Stomach (tissue), 7 donors: ENCODE measurements around a stretch of chr21.

GRCh38 chr21:26053060-26053638 lies 117.4 kb downstream of the APP start:
- PRO-cap = no peak
- RAMPAGE, long total RNA, 5 experiments = start-site peak on the minus strand in 2 of 5 experiments, at chr21:26053236-26053341 at its widest, 26 to 251 reads per replicate
- RRBS = no CpG with 5 or more reads among the region's 10 CpGs

- PRO-cap = no peak
- RAMPAGE, long total RNA, 5 experiments = no peak in any of the 5 experiments
- RRBS = no CpG with 5 or more reads among the region's 11 CpGs
Observed at GRCh38 chr21:26171492-26172017, 985 bp upstream of the APP start.

DNA sequence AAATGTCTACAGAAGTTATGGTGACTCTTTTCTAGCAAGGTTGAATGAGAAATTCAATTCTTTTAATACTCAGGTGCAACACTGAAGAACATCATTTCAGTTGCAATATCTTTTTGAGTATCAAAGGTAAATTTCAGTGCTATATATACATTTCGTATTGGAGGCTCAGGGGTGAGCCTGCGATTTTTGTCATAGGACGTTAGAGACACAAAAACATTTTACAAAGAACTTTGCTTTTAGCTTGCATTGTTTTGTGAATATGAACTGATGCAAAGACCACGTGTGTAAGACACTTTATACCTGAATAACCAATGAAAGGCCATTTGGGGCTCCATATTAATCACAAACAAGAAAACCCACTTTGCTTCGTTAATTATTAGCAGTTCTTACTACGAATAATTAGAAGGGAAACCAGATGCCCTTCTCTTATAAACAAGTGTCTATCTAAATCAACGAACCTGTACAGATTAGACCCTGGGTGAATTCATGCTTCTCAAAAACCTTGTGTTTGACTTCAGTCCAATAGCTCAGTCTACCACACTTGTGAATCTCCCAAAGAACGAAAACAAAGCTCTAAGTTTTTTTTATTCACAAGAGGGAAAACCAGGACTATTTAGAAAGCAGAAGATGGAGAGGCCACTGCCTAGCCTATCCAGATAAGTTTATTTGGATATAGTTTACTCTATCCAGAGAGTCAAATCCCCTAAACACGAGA lies 1.0 kb downstream of the CYYR1 start:
- PRO-cap = no peak
- RAMPAGE, long total RNA, 5 experiments = no peak in any of the 5 experiments
- RRBS = no CpG with 5 or more reads among the region's 9 CpGs

DNA sequence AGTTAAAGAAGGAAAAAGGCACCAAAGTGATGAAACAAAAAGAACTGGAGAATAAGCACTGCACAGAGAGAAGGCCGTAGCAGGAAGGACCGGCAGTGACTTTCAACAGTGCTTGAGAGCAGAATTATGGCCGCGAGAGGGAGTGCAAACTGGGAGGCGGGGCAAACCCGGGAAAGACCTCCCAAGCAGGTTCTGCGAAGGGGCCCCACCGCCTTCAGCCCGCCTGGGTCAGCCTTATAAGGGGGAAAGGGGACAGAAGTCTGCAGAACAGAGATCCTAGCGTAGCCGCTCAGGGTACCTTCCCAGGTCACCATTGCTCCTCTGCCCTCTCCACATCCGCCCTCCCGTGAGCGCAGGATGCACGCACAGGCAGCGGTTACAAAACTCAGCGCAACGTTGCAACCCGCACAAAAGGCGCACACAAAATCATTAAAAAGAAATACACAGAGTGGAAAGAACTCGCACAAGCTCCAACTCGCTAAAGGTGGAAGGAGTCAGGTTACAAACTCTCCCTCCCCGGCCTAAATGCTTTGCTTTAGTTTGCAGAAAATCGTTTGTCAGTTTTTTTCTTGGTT lies 1.7 kb downstream of the ADAMTS1 start:
- PRO-cap = bidirectional peak, plus-strand start at position 265 of the sequence, minus-strand start at position 110 of the sequence
- RAMPAGE, long total RNA, 5 experiments = no peak in any of the 5 experiments
- RRBS = 9% methylated on average over 3 of the region's 24 CpGs

DNA sequence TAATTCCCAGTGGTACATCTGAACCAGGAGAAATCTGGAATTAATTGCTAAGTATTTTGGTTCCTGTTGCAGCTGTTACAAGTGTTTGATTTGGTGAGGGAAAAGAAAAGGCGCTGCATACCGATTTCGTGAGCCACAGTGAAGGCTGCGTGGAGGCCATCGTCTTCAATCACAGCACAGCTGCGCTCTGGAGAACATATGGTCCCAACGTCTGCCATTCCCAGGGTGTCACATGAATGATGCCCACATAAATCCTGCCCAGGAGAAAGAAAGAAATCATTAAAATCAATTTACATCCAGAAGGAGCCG lies 12.3 kb downstream of the ADAMTS5 start:
- PRO-cap = no peak
- RAMPAGE, long total RNA, 5 experiments = start-site peak on the minus strand in 1 of 5 experiments, centred at position 211 of the sequence, 11 reads per replicate
- RRBS = no CpG with 5 or more reads among the region's 8 CpGs

- PRO-cap = bidirectional peak, plus-strand start at chr21:26966511, minus-strand start at chr21:26966430
- RAMPAGE, long total RNA, 5 experiments = start-site peak on the minus strand in 1 of 5 experiments, at chr21:26965874-26965944 at its widest, 6 reads per replicate
- RRBS = 8% methylated on average over 30 of the region's 73 CpGs
Observed at GRCh38 chr21:26965845-26966648, 841 bp downstream of the ADAMTS5 start.

DNA sequence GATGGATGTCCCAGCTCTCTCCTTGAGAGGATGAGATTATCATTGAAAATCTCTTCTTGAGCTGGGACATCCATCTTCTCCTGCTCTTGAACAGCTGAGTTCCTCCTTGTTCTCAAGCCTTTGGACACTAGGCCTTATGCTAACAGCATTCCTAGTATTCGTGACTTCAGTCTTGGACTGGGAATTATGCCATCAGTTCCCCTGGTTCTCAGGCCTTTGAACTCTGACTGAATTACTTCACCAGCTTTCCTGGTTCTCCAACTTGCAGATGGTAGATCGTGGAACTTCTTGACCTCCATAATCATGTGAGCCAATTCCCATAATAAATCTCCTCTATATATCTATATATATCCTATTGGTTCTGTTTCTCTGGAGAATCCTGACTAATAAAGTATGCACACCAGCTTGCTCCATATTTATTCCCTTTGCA lies 462.7 kb upstream of the ADAMTS5 start:
- PRO-cap = no peak
- RAMPAGE, long total RNA, 5 experiments = no peak in any of the 5 experiments
- RRBS = no CpG with 5 or more reads among the region's 2 CpGs

DNA sequence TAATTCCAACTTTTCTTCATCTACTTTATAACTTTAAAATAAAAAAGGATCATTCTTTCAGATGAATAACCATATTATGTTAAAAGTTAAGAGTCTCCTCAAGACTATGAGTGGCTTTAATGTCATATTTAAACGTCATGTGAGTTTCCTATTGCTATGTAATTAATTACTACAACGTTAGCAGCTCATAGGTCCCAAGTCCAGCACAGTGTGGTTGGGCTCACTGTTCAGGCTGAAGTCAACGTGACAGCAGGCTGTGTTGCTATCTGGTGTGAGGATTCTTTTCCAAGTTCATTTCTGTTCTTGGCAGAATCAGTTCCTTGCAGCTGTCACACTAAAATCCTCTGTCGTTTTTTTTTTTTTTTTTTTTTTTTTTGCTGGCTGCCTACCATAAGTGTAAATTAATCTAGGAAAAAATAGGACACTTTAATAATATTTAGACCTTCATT lies 785.9 kb downstream of the N6AMT1 start:
- PRO-cap = no peak
- RAMPAGE, long total RNA, 5 experiments = no peak in any of the 5 experiments
- RRBS = no CpG with 5 or more reads among the region's 4 CpGs

GRCh38 chr21:28539122-28539774 lies 345.9 kb downstream of the N6AMT1 start:
- PRO-cap = no peak
- RAMPAGE, long total RNA, 5 experiments = no peak in any of the 5 experiments
- RRBS = no CpG with 5 or more reads among the region's 3 CpGs

DNA sequence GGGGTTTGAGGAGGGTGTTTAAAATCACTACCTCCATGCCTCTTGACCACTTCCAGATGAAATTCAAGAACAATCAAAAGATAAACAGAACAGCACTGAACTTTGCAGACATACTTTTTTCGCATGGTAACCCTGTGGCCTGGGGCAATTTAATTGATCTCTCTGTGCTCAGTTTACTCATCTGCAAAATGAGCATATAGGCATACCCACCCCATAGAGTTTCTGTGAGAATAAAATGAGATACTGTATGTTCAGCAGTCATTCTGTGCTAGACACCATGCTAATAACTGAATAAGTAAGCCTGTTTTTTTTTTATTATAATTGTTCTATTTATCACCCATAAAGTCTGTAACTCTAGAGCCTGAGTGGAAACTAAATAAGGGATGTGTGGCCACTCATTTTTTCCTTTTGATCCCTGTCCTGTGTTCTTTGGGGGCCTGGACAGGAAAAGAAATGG lies 86.9 kb downstream of the N6AMT1 start:
- PRO-cap = no peak
- RAMPAGE, long total RNA, 5 experiments = no peak in any of the 5 experiments
- RRBS = no CpG with 5 or more reads among the region's 1 CpG

DNA sequence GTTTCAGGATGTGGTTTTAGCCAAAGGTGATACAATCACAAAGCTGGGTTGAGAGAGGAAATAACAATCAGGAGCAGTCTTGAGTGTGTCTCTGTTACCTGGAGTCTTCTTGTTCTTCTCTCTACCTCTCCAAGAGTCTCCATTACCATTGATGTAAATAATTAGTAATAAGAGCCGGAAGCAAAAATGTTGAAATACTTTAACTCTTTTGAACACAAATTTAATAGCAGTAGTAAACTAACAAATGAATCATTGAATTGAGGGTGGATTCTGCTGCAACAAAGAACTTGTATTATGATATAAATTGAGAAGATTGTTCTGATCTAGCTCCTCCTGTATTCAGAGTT lies 52.9 kb downstream of the N6AMT1 start:
- PRO-cap = no peak
- RAMPAGE, long total RNA, 5 experiments = no peak in any of the 5 experiments
- RRBS = no CpG with 5 or more reads among the region's 1 CpG

- PRO-cap = no peak
- RAMPAGE, long total RNA, 5 experiments = no peak in any of the 5 experiments
- RRBS = no CpG with 5 or more reads among the region's 7 CpGs
Observed at GRCh38 chr21:28984534-28985154, 8.0 kb downstream of the LTN1 start.

DNA sequence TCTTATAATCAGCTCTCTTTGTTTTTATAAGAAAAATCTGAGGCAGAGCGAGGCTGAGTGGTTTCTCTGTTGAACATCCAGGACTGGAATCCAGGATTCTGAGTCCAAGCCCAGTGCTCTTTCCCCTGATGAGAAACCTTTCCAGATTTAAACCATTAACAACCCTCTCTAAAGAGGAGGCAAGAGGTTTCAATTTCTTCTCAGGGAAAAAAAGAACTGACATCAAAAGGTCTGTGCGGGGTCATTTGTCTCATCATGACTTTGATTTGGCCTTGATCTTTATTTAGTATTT lies 18.6 kb upstream of the CCT8 start:
- PRO-cap = no peak
- RAMPAGE, long total RNA, 5 experiments = no peak in any of the 5 experiments
- RRBS = no CpG with 5 or more reads among the region's 2 CpGs

DNA sequence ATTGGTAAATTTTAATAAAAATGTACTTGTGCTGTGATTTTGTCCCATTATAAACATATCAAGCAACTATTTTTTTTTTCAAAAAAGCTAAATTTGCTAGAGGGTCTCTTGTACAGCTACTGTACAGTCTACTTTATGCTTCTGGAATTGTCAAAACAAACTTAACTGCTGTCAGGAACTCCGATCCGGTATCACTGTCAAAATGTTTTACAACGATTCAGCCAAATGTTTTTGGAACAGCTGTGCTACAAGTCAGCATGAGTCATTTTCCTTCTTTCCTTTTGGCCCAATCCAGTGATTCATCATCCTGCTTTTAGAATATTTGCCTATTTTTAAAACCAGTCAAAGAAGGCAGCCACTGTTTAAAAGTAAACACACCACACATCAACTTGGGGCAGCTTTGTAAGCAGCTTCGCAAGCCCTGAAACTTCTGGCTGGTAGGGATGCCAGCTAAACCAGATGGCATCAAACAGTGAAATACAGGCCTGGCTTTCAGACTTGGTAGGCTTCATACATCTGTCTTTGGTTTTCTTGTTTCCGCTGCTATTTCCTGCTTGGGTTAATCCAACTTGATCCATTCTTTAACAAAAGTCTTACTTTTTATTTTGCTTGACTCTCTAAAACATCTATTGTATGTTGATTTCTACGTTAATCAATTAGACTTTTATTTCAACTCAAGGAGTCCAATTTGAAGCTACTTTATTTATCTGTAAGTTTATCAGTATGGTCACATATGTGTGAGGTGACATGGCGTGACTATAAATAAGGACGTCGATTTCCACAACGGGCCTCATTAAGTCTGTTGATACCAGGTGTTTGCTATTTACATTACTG lies 15.0 kb downstream of the MAP3K7CL start:
- PRO-cap = no peak
- RAMPAGE, long total RNA, 5 experiments = no peak in any of the 5 experiments
- RRBS = no CpG with 5 or more reads among the region's 10 CpGs

- PRO-cap = bidirectional peak, plus-strand start at chr21:29182239, minus-strand start at chr21:29182230; unidirectional peak, minus-strand start at chr21:29182307
- RAMPAGE, long total RNA, 5 experiments = no peak in any of the 5 experiments
- RRBS = no CpG with 5 or more reads among the region's 5 CpGs
Observed at GRCh38 chr21:29182062-29182516, 51.6 kb downstream of the MAP3K7CL start.

GRCh38 chr21:29299881-29300708 lies 1.4 kb downstream of the BACH1 start:
- PRO-cap = unidirectional peak, minus-strand start at chr21:29300087
- RAMPAGE, long total RNA, 5 experiments = no peak in any of the 5 experiments
- RRBS = no CpG with 5 or more reads among the region's 12 CpGs

GRCh38 chr21:29302032-29303054 lies 3.6 kb downstream of the BACH1 start:
- PRO-cap = no peak
- RAMPAGE, long total RNA, 5 experiments = no peak in any of the 5 experiments
- RRBS = no CpG with 5 or more reads among the region's 13 CpGs

- PRO-cap = no peak
- RAMPAGE, long total RNA, 5 experiments = start-site peak on the plus strand in 3 of 5 experiments, at chr21:29310392-29310599 at its widest, 5 to 12 reads per replicate
- RRBS = no CpG with 5 or more reads among the region's 6 CpGs
Observed at GRCh38 chr21:29310383-29311333, 11.9 kb downstream of the BACH1 start.

DNA sequence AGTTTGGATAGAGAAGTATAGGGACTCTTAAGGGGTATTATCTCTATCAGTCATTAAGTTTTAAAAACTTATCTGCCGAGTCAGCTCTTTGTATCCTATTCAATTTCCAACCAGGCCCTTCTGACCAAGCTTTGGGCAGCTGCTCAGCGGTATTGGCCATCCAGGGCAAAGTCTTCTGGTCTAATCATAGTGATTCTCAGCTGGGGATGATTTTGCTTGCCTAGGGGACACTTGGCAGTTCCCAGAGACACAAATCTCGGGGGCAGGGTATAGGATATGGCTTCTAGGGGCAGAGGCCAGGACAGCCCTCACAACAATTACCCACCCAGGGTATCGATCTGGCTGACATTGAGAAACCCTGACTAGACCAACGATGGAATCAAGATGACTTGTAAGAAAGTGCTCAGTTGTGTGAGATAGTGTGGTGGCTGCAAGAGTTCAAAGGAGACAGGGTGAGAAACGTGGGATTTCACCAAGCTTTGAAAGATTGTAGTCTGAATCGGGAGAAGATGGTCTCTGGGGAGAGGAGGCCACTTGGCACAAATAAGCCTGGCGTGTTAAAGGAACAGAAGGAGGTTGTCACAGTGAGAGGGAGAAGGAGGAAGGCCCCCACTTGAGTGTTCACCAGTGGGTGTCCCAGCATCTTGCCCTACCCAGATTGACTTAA lies 47.8 kb downstream of the BACH1 start:
- PRO-cap = no peak
- RAMPAGE, long total RNA, 5 experiments = no peak in any of the 5 experiments
- RRBS = no CpG with 5 or more reads among the region's 8 CpGs

GRCh38 chr21:29449292-29450035 lies 150.7 kb downstream of the BACH1 start:
- PRO-cap = no peak
- RAMPAGE, long total RNA, 5 experiments = no peak in any of the 5 experiments
- RRBS = no CpG with 5 or more reads among the region's 6 CpGs